ENCODE measurements around a stretch of chr9.

- RRBS = no CpG with 5 or more reads among the region's 2 CpGs
Measured at GRCh38 chr9:128575085-128575726, 22.8 kb downstream of the SPTAN1 start.

GRCh38 chr9:128580847-128581191, 28.4 kb downstream of the SPTAN1 start:
- RRBS = no CpG with 5 or more reads among the region's 9 CpGs

GRCh38 chr9:128684154-128685481, 4.4 kb upstream of the SET start:
- RRBS = 4% methylated on average over 5 of the region's 19 CpGs

DNA sequence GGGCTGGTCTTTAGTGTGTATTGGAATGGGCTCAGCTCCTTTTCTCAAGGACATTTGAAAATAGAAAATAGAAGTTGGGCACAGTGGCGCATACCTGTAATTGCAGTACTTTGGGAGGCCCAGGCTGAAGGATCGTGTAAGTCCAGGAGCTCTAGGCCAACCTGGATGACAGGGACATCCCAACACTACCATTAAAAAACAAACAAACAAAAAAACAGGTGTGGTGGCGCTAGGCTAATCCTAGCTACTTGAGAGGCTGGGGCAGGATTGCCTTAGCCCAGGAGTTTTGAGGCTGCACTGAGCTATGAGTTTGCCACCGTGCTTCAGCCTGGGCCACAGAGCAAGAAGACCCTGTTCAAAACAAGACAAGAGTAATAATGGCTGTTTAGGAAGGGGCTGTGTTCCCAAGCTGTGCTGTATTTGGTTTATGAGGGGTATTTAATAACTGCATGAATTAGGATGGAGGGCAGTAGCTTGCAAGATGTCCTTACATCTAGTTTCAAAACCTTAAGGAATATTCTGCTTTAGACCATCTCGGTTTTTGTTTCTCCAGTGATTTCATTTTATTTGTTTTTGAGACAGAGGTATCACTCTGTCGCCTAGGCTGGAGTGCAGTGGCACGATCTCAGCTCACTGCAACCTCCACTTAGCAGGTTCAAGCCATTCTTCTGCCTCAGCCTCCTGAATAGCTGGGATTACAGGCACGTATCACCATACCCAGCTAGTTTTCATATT, 4.8 kb upstream of the PKN3 start:
- RRBS = no CpG with 5 or more reads among the region's 8 CpGs

- RRBS = no CpG with 5 or more reads among the region's 5 CpGs
Measured at GRCh38 chr9:128765450-128766015, 6.2 kb downstream of the ZER1 start.

GRCh38 chr9:128883239-128883386, 1.2 kb downstream of the LRRC8A start:
- RRBS = no CpG with 5 or more reads among the region's 2 CpGs

GRCh38 chr9:129108633-129109861, 1.5 kb downstream of the CRAT start:
- RRBS = no CpG with 5 or more reads among the region's 21 CpGs

DNA sequence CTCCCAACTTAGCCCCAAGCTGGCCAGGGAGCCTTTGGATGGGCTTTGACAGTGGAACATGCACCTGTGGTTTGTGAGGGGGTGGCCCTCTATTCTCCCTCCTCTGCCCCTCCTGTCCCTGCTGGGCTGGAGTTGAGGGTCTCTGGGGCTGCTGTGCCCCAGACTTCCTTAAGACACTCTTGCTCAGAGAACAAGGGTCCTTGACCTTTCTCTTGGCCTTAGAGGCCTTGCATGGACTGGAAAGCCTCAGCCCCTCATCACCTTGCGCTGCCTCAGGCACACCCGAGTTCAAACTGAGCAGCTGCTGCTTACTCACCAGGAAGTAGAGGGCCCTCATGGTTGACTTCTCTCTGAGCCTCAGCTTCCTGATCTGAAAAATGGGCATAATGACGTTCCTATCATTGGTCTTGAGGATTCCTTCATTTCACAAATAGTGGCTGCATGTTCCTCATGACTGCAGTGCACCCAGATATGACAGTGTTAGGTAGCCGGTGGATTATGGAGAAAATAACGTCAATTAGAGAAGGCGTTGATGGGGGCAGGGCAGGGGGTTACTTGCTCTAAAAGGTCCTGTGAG, 28.7 kb downstream of the IER5L start:
- RRBS = no CpG with 5 or more reads among the region's 6 CpGs

DNA sequence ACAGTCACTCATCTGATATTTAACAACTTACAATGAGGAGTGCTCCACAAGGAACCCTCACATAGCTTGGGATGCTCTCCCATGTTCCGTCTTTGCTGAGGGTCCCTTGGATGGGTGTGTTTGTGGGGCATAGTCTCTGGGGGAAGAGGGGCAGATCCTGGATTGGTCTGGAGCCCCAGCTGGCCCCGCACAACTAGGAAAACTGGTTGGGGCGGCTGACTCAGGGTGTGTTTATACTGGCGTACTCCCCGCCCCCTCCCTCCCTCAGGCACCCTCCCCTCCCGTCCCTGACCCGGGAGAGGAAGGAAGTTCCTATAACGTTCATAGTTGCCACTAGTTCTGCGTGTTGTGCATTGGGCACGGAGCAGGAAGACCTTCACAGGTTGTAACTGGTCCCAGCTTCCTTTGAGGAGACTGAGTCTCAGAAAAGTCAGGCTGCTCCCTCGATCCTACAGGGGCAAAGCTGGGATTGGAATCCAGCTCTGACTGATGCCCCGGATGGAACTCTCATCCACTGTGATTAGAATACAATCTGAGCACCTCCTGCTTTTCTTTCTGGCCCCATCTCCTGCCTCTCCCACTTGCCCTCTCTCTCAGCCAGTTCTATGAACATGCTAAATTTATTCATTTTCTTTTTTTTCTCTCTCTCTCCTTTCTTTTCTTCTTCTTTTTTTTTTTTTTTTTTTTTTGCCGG, 11.0 kb downstream of the IER5L start:
- RRBS = no CpG with 5 or more reads among the region's 13 CpGs

GRCh38 chr9:129173560-129174397, 4.3 kb downstream of the IER5L start:
- RRBS = 1% methylated on average over 10 of the region's 46 CpGs

- RRBS = no CpG with 5 or more reads among the region's 12 CpGs
Measured at GRCh38 chr9:129225859-129226250, 47.8 kb upstream of the IER5L start.

DNA sequence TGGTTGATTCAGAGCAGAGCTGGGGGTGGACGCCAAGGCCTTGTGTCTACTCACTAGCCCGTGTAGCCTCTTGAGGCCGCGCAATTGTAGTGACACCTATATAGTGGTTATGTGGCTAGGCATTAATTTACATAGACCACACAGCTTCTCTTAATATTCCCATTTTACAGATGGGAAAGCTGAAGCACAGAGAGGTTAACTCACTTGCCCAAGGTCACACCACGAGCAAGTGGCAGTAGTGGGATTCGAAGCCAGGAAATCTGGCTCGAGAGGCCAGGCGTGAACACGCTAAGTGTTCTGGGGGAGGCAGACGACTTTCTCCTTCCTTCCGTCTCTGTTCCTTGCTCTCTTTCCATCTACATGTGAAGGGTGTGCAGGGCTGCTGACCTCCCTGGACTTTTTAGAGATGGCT, 49.7 kb upstream of the IER5L start:
- RRBS = no CpG with 5 or more reads among the region's 11 CpGs

DNA sequence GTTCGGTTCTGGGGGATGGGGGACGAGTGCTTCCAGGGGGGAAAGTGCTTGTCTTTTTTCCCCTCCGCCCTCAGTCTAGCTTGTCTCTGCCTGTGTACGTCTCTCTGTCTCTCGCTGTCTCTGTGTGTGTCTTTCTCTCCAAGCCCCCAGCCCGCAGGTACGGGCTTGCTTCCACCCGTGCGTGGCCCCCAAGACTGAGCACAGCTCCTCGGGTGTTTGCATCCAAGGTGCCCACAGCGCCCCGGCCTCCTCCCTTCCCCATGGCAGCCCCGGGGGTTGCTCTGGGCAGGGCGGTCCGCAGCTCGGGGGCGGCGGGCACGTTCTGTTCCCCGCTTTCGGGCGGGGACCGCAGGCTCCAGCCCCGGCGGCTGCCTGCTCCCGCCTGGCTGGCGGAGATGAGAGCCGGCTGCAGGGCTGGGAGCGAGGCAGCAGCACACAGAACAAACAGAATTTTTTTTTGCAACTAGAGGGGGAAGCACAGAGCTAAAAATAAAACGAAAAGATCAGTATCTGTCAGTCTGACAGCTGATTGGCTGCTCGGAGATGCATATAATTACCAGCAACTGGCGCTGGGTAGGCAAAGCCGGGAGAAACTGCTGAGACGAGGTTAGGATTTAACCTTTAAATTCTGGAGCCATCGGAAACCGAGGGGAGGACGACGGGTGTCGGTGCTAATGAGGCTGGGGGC, 142.5 kb upstream of the IER5L start:
- RRBS = 3% methylated on average over 13 of the region's 39 CpGs

DNA sequence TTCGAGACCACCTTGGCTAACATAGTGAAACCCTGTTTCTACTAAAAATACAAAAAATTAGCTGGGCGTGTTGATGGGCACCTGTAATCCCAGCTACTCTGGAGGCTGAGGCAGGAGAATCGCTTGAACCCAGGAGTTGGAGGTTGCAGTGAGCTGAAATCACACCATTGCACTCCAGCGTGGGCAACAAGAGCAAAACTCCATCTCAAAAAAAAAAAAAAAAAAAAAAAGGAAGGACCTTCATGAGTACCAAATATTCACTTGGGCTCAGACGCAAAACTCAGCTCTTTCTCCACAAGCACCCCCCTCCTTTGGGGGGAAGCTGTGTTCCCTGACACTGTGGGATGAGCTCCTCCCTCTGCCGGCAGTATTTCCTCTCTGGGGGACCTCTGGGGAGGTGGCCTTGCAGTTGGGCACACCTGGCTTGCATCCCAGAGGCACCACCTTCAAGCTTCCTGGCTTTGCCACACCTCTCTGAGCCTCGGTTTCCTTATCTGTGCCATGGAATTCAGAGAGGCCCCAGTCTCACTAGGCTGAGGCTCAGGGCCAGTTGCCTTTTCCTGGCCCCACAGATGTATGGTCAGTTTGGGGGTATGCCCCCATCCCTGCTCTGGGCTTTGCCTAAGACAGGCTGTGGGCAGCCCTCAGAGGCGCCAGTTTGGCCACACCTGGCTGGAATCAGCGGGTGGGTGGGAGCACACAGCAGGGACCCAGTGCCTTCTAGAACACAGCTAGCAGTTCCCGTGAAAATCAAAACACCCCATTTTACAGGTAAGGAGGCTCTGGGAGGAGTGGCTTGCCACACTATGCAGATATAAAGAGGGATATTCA, 157.4 kb upstream of the IER5L start:
- RRBS = no CpG with 5 or more reads among the region's 10 CpGs

DNA sequence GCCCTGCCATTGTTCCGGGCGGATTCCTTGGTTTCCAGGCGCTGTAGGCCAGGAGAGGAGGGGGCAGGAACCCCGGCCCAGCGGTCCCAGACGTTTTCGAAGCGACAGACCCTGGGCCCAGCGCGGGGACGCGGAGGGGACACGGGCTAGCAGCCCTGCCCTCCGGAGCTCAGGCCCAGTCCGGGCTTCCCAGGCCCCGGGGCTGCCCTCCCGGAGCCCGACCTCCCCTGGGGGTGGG, 206.9 kb downstream of the C9orf50 start:
- RRBS = 4% methylated on average over 13 of the region's 18 CpGs

DNA sequence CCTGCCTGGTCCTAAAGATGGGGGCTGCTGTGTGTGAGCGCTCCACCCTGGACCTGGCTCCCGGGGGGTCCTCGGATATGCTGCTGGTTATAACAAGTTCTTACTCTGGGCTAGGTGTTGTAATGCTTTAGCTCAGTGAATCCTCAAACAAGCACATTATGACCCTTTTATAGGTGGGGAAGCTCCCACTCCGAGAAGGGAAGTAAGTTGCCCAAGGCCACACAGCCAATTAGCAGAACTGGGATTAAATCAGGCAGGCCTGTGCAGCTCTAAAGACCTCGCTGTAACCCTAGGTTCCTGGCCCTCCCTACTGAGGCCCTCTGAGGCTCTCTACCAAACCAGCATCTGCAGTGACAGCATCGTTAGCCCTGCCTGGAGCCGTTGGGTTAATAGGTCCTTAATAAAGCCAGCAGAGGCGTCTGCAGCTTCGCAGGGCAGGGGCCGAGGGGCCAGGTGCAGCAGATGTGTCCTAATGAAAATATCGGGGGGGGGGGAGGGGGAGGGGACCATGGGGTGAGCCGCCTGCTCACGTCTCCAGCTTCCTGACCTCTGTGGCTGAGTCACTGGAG, 204.1 kb downstream of the C9orf50 start:
- RRBS = no CpG with 5 or more reads among the region's 13 CpGs

DNA sequence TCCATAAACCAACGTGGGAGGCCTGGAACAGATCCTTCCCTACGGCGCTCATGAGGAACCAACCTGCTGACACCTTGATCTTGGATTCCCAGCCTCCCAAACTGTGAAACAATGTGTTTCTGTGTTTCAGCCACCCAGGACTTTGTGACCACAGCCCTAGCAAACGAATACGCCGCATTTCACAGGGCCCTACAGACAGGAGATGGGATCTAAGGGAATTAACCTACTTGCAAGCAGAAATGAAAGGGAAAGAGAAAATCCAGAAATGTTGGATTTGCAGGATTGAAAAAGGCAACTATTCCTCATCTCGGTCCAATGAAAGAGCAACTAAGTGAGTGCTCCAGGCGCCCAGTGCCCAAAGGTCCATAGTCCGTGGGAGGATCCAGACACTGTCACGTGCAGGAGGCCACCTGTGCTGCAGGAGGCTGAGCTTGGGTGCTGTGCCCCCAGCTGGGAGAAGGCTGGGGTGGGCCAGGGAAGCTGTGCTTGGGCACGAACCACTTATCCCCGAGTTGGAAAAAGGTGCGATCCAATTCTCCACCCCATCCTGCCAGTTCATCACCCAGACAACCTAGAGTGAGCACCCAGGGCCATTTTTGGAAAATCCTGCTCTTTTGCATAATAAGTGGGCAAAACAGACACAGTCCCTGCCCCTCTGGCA, 178.0 kb downstream of the C9orf50 start:
- RRBS = no CpG with 5 or more reads among the region's 13 CpGs

DNA sequence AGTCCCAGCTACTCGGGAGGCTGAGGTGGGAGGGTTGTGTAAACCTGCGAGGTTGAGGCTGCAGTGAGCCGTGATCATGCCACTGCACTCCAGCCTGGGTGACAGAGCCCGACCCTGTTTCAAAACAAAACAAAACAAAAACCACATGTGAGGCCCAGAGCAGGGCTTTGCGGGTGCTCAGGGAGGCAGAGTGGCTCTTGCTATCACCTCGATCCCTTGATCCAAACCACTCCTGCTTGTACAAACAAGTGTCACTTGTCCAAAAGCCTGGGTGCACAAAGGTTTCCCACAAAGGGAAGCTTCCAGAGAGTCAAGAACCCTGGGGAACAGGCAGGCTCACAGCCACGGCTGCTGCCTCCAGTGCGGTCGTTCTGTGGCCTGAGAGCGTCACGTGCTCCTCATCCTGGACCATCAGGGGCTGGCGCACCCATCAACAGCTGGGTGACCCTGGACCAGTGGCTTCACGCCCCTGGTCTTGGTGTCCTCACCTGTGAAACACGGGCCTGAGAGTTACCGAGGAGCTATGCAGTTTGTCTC, 162.7 kb downstream of the C9orf50 start:
- RRBS = no CpG with 5 or more reads among the region's 15 CpGs

DNA sequence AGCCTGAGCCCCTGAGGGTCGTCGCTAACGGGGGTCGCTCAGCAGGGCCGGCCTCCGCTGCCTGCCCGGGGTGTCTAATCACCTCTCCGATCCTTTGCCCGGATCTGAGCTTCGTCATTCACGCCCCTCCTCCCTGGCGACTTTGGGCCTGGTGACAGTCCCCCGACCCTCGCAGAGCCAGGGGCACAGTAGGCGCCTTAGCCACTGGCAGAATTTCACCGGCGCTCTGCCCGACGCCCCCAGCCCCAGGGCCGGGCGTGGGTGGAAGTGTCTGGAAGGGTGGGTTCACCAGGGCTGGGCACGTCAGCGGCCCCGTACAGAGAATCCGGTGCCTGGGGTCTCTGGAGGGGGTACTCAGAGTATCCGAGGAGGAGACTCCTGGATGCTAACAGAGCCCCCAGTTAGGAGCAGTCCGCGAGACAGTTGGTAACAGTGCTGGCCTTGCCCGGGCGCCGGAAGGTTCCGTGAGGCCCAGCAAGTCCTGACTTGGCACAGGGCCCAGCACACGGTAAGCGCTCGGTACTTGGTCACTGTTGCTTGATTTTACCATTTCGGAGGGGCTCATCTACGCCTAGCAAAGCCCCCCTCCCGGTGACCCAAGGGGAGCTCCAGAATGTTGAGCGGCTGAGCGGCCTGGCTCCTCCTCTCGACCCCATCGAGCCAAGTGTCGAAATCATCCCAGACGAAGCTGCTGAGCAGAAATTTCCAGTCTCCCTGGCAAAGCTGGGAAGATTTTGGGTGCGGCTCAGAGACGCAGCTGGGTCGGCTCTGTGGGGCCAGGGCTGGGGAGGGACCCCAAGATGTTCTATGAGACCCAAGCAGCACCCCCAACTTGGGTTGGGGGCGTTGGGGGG, 137.5 kb downstream of the C9orf50 start:
- RRBS = 3% methylated on average over 11 of the region's 48 CpGs